ENCODE data around the gene BTAF1.

DNA sequence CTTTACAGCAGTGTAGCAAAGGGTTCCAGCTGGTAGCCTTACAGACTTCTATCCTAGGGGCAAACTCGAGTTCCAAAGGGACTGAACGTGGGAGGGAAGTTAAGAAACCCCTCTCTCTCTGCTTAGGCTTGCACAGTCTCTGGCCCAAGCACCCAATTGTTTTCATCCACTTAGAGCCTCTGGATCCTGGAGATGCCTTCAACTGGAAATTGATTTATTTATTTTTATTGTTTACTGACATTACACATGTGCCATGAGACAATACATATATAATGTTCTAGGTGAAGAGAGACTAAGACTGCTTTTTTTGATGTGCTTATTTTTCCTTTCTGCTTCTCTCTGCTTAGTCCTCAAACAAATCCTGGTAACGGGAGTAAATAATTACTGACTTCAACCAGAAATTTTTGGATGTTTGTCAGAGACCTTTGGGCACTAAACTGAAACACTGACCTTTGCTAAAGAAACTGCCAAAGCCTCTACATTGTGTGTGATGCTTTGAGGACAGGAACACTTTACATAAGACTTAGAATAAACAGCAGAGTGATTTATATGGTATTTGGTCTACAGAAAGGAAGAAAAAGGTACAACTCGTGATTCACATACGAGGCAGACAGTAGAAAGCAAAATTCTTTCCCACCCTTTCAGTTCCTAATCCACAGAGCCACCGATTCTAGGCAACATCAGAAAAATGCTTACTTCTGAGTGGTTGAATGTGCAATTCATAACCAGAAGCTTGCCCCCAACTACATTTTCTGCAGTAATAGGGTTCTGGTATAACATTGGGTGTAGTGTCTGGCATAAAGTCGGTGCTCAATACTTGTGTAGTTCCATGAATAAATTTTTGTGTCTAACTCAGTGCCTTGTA is 59.9 kb downstream of the SLC16A12 start:
- RRBS, result no CpG with 5 or more reads among the region's 7 CpGs

GRCh38 chr10:89699791-89700226 is 1.6 kb upstream of the KIF20B start:
- RRBS, result no CpG with 5 or more reads among the region's 3 CpGs

DNA sequence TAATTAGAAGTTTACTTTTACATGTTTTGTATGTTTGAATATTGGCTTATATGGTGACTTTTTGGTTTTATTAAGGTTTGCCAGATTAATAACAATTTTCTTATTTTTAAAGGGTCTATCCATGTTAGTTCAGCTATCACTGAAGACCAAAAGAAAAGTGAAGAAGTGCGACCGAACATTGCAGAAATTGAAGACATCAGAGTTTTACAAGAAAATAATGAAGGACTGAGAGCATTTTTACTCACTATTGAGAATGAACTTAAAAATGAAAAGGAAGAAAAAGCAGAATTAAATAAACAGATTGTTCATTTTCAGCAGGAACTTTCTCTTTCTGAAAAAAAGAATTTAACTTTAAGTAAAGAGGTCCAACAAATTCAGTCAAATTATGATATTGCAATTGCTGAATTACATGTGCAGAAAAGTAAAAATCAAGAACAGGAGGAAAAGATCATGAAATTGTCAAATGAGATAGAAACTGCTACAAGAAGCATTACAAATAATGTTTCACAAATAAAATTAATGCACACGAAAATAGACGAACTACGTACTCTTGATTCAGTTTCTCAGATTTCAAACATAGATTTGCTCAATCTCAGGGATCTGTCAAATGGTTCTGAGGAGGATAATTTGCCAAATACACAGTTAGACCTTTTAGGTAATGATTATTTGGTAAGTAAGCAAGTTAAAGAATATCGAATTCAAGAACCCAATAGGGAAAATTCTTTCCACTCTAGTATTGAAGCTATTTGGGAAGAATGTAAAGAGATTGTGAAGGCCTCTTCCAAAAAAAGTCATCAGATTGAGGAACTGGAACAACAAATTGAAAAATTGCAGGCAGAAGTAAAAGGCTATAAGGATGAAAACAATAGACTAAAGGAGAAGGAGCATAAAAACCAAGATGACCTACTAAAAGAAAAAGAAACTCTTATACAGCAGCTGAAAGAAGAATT is 36.2 kb downstream of the KIF20B start:
- RRBS, result no CpG with 5 or more reads among the region's 6 CpGs

DNA sequence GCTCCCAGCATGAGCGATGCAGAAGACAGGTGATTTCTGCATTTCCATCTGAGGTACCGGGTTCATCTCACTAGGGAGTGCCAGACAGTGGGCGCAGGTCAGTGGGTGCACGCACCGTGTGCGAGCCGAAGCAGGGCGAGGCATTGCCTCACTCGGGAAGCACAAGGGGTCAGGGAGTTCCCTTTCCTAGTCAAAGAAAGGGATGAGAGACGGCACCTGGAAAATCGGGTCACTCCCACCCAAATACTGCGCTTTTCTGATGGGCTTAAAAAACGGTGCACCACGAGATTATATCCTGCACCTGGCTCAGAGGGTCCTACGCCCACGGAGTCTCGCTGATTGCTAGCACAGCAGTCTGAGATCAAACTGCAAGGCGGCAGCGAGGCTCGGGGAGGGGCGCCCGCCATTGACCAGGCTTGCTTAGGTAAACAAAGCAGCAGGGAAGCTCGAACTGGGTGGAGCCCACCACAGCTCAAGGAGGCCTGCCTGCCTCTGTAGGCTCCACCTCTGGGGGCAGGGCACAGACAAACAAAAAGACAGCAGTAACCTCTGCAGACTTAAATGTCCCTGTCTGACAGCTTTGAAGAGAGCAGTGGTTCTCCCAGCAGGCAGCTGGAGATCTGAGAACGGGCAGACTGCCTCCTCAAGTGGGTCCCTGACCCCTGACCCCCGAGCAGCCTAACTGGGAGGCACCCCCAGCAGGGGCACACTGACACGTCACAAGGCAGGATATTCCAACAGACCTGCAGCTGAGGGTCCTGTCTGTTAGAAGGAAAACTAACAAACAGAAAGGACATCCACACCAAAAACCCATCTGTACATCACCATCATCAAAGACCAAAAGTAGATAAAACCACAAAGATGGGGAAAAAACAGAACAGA is 310.0 kb downstream of the KIF20B start:
- RRBS, result no CpG with 5 or more reads among the region's 26 CpGs

DNA sequence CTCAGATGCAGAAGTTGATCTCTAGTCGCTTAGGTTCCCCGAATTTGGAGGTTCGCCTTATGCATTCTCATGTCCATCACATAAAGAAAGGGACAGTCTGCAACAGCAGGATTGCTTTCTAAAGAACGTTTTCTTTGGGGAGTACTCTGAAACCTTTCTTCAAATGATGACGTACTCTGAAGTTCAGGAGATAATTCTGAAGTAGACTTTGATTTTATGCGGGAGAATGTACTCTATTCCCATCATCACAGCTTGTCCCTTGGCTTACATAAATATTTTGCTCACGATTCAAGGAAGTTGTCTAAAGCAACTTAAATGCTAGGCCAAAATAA is 404.2 kb downstream of the HTR7 start:
- RRBS, result no CpG with 5 or more reads among the region's 7 CpGs

GRCh38 chr10:90960146-90961001 is 39.5 kb upstream of the ANKRD1 start:
- RRBS, result no CpG with 5 or more reads among the region's 1 CpG

- RRBS, result no CpG with 5 or more reads among the region's 6 CpGs
Observed at GRCh38 chr10:91023227-91023795, 102.4 kb upstream of the ANKRD1 start.

- RRBS, result no CpG with 5 or more reads among the region's 4 CpGs
Observed at GRCh38 chr10:91088074-91088704, 132.3 kb upstream of the PCGF5 start.

DNA sequence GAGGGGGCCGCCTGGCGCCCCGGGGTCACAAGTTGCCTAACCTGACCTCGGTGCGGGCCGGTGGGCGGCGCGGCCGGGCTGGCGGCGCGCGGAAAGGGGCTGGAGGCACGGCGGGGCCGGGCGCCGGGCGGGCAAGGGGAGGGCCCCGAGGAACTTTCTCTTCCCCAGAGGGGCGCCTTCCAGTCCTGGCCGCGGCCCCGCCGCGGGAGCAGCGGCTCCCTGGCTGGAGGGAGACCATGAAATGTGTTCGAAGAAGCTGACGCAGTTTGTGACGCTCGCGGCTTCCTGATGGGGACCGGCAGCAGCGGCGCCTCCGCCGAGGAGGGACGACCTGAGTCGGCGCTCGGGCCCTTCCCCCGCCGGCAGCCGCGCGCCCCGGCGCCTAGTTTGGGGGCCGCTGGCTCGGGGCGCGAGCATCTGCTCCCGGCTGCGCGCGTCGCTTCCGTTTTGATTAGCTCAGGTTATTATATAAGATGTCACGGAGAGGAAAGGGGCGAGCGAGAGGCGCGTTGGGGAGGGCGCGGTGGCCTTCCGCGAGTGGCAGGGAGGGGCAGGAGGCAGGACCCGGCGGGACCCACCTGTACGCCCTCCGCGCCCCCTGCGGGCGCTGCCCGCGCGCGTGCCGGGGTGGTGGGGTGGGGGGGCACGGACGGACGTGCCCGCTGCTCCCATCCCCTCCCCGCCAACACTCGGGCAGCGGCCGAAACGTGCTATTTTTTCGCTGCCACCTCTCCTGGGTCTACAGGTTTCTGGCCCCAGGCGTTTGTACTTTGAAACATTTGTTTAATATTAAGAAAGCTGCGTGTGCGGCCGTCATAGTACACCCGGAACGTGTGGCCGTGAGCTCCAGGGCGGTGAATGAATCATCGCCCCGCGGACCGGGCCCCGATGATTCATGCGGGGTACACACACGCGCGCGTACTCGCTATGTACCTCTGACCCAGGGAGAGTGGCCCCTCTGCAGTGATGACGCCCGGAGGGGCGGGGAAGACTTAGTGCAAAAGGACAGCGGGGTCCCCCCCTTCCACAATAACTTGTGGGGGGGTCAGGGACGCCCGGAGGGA is 56.9 kb upstream of the PCGF5 start:
- RRBS, result 2% methylated on average over 58 of the region's 115 CpGs

- RRBS, result no CpG with 5 or more reads among the region's 5 CpGs
Observed at GRCh38 chr10:91225464-91226183, 5.2 kb downstream of the PCGF5 start.

DNA sequence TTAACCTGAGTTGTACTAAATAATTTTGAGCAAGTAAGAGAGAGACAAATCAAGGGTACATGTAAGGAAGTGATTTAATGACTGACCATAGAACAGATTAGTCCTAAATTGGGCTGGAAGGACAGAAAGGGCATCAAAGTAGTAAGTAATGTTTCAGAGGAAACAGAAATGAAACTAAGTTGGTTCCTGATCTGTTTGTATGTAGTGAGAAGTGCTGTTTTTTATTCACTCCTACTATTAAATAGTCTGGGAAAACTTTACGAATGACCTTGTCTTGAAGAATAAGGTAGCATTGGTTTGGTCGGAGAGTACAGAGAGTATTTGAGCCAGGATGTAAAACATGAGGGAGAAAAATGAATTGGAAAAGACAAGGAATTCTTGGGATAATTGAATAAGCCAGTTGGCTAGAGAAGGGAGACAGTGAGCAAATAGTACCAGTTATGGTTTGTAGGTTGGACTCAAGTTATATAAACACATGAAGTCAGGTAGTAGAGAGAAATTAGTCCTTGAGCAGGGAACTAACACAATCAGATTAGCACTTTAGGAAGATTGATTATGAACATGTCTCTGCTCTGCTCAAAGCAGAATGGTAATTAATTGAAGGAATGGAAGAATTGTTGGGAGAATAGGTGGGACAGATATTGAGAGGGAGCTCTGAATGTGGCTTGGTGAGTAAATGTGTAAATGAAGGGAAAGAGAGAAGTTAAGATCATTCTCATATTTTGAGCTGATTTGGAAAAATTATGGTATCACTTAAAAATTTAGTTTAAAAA is 25.7 kb downstream of the PCGF5 start:
- RRBS, result no CpG with 5 or more reads among the region's 2 CpGs

DNA sequence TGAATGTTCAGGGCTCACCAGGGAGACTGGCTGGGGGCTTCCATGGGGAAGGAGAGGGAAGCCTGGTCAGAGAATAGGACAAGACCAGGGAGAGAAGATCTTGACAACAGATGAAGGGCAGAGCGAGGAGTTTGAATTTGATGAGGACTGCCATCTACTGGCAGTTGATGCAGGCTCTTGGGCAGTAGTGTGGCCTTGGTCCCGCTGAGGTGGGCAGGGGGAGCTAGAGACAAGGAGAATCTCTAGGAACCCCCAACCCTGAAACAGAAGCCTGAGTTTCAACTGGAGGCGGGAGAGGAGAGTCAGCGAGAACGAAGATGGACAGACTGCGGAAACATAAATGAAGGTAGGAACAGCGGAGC is 81.0 kb downstream of the PPP1R3C start:
- RRBS, result no CpG with 5 or more reads among the region's 7 CpGs

DNA sequence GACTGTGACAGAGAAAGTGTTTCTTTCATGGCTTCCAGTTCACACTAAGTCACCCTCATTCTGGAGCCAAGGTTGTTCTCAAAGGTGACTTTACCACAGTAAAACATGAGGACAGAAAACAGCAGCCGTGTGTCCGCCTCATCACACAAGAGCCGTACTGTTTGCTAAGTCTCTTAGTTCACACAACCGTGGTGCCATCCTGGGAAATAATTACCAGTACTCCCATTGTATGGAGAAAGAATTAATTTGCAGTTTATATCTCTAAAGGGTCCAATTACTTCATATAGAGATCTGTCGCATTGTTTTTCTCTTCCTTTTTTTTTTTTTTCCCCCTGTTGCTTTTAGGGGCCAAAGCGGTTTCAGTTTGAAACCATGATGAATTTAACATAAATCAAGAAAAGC is 75.6 kb downstream of the PPP1R3C start:
- RRBS, result no CpG with 5 or more reads among the region's 6 CpGs

- RRBS, result no CpG with 5 or more reads among the region's 1 CpG
Observed at GRCh38 chr10:91742116-91742585, 56.1 kb upstream of the TNKS2 start.

GRCh38 chr10:91923567-91924618 is at the start of gene BTAF1:
Gene BTAF1 (plus strand): TSS chr10:91923770.
- RRBS, result 1% methylated on average over 43 of the region's 74 CpGs

GRCh38 chr10:91943593-91944110 is 20.1 kb downstream of the BTAF1 start:
- RRBS, result no CpG with 5 or more reads among the region's 10 CpGs

DNA sequence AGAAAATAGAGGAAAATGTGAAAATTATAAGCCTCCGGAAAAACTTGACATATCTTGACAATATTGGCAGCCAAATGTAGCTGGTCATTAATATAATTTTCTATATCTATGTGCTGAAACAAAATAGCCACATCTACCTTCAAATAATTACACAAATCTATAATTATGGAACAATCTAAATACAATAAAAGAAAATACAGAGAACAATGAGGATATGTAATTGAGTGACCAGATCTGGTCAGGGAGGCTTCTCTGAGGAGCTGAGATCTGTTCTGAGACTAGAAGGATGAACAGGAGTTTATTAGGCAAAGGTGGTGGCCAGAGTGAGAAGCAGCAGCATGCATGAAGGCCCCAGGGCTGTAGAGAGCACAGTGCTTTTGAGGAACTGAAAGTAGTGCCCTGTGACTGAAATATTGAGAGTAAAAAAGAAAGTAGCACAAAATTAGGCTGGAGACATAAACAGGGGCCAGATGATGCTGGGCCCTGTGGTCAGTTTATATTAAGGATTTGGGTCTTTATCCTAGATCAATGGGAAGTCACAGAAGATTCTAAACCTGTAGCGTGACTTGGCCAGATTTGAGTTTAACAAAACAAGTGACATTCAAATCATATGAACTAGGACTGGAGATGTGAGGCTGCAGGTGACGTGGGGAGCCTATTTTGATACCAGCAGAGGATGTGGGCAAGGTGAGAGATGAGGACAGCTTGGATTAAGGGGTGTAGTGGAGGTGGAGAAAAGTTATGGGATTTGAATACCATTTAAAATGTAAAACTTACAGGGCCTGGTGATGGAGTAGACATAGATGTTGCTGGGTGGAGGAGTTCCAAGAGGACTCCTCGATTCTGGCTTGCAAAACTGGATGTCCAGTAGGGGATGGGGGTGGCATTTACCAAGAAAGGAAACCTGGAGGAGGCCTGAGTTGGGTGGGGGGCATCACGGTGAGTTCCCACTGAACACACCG is 52.6 kb downstream of the HHEX start:
- RRBS, result no CpG with 5 or more reads among the region's 6 CpGs

DNA sequence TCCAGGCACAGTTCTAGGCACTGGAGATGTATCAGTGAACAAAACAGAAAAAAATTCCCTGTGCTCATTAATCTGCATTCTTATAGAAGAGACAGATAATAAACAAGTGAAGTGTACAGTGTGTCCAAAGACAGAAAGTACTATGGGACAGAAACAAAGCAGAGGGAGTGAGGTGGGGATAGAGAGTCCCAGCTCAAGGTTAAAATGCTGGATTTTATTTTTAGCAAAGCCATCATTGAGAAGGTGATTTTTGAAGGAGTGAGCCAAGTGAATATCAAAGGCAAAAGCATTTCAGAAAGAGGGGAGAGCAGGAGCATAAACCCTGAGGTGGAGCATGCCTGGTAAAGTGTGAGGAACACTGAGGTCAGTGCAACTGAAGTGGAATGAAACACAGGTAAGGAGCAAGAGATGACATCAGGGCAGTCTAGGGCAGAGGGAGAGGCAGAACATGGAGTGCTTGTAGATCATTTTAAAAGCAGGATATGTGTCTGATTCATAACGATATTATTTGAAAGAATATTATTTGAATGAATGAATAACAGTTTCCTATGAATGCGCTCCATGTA is 21.7 kb upstream of the EXOC6 start:
- RRBS, result no CpG with 5 or more reads among the region's 2 CpGs

All from HTR-8/SVneo (cell line).